Astrocyte (in vitro differentiated cells and primary cell): ENCODE measurements around a stretch of chr15.

DNA sequence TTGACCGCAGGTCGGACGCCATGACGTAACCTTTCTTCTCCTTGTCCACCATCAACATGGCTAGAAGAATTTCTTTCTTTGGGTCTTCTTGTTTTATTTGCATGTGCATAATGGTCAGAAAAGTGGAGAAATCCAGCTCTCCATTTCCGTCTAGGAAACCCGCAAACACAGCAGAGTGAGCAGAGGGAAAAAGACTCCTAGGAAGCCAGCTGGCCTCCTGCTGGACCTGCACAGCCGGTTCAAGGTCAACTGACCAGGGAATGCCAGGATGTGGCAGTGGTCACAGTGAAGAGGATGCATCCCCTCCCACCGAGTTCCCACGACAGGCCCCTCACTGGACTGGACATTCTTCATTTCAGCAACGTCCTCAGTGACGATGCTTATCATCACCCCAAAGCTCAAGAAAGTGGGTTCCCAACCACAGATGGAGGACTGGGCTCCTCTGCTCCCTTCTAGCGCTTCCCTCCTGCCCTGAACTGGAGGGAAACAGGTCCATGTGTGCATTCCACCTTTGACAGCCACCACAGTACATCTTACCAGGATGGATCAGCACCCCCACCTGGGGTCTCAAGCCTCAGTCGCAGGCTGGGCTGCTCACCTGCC lies 7.6 kb downstream of the CALML4 start:
- PRO-cap: no peak
- RRBS, 2 experiments: no CpG with 5 or more reads among the region's 13 CpGs

DNA sequence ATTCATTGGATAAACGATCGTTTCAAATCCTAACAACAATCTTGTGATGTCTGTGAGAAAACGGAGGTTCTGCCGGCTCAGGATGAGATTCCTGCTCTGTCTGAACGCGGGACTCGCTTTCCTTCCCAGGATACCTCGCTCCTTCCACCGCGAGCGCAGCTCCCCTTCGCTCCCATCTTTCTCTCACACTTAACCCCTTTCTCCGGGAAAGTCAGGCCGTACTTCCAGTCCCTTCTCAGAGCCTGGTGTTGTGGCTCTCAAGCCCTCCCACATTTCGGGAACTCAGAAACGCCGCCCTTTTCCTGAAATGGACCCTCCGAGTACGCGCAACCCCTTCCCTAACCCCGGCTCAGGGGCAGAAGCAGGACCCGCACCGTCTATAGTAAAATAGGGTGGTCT lies 431 bp upstream of the FEM1B start:
- PRO-cap: no peak
- RRBS, 2 experiments: 0% methylated on average over 1 of the region's 23 CpGs; no CpG with 5 or more reads in 1 of the 2 experiments

- PRO-cap: bidirectional peak, plus-strand start at chr15:68277829, minus-strand start at chr15:68277617
- RRBS, 2 experiments: 0 to 2% methylated on average over 3 of the region's 11 CpGs
Observed at GRCh38 chr15:68277566-68277725, 99 bp upstream of the FEM1B start.

- PRO-cap: no peak
- RRBS, 2 experiments: no CpG with 5 or more reads among the region's 18 CpGs
Observed at GRCh38 chr15:68289443-68290484, 12.2 kb downstream of the FEM1B start.

- PRO-cap: no peak
- RRBS, 2 experiments: 93% methylated on average over 3 of the region's 17 CpGs; no CpG with 5 or more reads in 1 of the 2 experiments
Observed at GRCh38 chr15:68310366-68311124, 33.0 kb downstream of the FEM1B start.

- PRO-cap: no peak
- RRBS, 2 experiments: 4 to 17% methylated on average over 3 of the region's 20 CpGs
Observed at GRCh38 chr15:68614299-68615581, 35.9 kb downstream of the CORO2B start.

GRCh38 chr15:68651048-68651664 lies 72.4 kb downstream of the CORO2B start:
- PRO-cap: no peak
- RRBS, 2 experiments: no CpG with 5 or more reads among the region's 21 CpGs

GRCh38 chr15:68834023-68834522 lies 13.4 kb upstream of the ANP32A start:
- PRO-cap: no peak
- RRBS, 2 experiments: 93% methylated on average over 3 of the region's 5 CpGs; no CpG with 5 or more reads in 1 of the 2 experiments

- PRO-cap: no peak
- RRBS, 2 experiments: no CpG with 5 or more reads among the region's 5 CpGs
Observed at GRCh38 chr15:69081867-69082548, 67.5 kb downstream of the NOX5 start.

GRCh38 chr15:69093070-69093548 lies 67.3 kb upstream of the GLCE start:
- PRO-cap: no peak
- RRBS, 2 experiments: no CpG with 5 or more reads among the region's 4 CpGs

DNA sequence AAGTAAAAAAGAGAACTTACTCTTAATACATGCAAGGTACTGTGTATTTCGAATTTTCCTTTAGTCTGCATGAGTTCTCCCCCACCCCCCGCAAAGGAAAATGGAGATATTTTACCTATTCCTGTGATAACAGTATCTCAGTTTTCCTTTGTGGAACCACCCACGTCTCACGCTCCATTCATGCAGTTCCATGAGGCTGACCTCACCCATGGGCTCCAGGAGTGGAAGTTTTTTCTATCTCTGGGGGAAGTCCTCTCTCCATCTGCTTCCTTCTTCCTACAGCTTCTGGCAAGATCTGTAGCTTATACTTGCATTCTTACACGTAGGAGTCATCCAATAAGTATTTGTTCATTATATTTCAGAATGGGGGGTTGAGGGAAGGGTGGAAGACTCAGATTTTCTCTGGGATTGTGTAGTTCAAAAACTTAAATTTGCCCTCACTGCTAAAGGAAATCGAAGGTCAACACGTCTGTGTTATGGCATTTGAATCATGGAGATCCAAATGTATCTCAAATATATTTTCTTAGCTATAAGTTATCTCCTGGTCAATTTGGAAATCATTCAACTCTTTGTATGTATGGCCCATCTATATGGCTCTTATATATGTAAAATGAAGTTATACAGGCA lies 5.7 kb upstream of the GLCE start:
- PRO-cap: no peak
- RRBS, 2 experiments: no CpG with 5 or more reads among the region's 7 CpGs

GRCh38 chr15:69181349-69182151 lies 21.1 kb downstream of the GLCE start:
- PRO-cap: no peak
- RRBS, 2 experiments: no CpG with 5 or more reads among the region's 5 CpGs

DNA sequence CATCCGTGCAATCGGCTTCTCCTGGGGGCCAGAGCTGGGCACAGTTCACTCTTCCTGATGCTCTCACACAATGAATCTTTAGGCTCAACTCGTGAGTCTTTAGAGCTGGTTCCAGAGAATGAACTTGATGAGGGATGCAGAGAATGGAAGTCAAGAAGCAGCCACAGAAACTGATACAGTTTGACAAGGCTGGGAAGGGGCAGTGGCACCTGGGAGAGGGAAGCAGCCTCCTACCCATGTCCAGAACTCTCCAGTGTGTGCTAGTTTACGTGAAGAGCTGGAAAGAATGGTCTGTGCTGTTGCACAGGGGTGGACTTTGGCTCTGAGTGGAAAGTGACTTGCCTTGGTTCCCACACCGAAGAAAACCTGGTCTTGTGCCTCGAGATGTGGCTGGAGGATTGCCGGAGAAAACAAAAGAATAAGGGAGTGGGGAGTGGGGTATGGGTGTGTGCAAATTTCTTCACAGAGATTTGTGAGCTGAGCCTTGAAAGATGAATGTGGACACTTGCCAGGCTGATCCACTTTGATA lies 38.0 kb downstream of the RPLP1 start:
- PRO-cap: no peak
- RRBS, 2 experiments: no CpG with 5 or more reads among the region's 7 CpGs

DNA sequence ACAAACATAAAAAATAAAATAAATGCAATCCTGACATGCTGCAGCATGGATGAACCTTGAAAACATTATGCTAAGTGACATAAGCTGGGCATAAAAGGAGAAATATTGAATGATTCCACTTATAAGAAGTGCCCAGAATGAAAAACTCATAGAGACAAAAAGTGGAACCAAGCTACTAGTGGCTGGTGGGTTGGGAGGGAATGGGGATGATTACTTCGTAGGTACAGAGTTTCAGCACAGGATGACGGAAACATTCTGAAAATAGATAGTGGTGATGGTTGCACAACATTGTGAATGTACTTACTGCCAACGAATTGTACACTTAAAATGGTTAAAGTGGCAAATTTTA lies 93.5 kb downstream of the RPLP1 start:
- PRO-cap: no peak
- RRBS, 2 experiments: no CpG with 5 or more reads among the region's 3 CpGs

- PRO-cap: no peak
- RRBS, 2 experiments: 83 to 88% methylated on average over 2 of the region's 10 CpGs
Observed at GRCh38 chr15:69561221-69561555, 108.6 kb downstream of the RPLP1 start.

DNA sequence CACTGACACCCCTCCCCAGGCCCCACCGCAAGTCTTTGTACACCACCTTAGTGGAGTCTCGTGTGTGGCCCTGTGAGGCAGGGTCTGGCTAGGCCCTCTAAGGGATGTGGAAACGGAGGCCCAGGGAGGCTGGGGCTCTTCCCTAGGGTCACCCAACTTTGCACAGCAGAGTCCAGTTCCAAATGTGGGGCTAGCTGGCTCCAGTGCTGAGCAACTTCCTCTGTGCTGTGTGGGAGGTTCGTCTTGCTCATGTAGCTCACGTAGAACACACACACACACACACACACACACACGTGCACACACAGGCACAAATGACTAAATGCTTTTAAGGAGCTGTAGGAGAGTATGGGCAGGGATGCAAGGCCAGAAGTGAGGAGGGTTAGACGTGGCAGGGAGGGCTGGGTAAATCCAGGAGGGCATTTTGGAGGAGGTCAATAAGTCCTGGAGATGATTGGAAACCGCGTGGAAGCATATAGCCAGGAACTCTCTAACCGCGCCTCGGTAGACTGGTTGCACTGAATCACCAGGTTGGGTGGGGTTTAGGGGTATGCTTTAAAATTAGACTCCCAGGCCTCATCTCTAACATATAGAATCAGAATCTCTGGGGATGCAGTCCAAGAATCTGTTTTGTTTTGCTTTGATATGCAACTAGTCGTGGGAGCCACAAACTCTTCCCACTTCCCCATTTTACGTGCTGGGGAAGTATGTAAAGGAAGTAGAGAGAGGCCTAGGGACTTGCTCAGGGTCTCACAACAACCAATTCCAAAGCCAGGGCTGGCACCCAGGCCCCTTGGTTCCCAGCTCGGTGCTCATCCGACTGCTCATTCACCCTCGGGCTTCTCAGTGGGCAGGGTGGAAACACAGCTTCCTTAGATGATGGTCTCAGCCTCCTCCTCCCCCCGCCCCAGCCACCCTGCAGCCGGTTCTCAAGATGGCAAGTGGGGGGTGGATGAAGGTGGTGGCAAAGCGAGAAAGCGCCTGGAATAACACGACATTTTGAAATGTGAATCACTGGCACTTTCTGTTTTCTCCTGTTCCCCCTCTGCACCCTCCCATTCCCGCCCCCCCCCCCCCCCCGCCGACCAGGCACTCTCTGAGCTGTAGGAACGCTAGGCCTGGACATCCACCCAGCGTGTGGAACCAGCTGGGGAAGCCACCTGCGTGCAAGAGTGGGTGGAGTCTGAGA lies 214.2 kb downstream of the RPLP1 start:
- PRO-cap: no peak
- RRBS, 2 experiments: no CpG with 5 or more reads among the region's 28 CpGs

- PRO-cap: no peak
- RRBS, 2 experiments: no CpG with 5 or more reads among the region's 4 CpGs
Observed at GRCh38 chr15:69679527-69679861, 226.9 kb downstream of the RPLP1 start.

GRCh38 chr15:69714069-69714824 lies 261.6 kb downstream of the RPLP1 start:
- PRO-cap: no peak
- RRBS, 2 experiments: no CpG with 5 or more reads among the region's 10 CpGs

DNA sequence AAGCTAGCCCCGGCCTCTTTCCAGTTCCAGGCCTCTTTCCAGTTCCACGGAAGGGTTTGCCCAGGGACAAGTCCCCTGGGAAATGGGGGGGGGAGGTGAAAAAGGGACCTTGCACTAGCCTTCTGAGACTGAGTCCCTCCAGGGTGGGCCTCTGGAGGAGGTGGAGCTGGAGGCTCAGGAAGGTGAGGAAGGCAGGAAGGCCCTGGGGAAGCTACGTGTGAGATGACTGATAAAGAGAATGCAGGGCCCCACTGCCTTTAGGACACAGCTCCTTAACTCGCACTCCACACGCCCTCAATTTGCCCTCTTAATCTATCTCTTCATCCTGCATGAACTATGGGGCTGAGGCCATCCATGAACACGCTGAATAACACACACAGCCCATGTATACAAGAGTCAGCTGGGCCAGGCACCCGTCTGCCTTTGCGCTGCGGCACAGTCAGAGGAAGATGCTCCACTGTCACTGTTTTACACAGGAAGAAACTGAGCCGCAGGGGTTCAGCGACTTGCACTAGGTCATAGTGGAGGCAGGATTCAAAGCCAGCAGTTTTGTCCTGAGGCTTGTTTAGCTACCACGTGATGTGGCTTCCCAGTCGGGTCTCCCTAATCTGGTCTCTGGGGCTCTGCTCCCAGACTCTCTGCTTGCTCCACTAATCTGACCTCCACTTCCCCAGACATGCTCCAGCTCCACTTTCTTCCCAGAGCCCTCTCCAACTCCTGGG lies 44.0 kb downstream of the TLE3 start:
- PRO-cap: no peak
- RRBS, 2 experiments: no CpG with 5 or more reads among the region's 13 CpGs

DNA sequence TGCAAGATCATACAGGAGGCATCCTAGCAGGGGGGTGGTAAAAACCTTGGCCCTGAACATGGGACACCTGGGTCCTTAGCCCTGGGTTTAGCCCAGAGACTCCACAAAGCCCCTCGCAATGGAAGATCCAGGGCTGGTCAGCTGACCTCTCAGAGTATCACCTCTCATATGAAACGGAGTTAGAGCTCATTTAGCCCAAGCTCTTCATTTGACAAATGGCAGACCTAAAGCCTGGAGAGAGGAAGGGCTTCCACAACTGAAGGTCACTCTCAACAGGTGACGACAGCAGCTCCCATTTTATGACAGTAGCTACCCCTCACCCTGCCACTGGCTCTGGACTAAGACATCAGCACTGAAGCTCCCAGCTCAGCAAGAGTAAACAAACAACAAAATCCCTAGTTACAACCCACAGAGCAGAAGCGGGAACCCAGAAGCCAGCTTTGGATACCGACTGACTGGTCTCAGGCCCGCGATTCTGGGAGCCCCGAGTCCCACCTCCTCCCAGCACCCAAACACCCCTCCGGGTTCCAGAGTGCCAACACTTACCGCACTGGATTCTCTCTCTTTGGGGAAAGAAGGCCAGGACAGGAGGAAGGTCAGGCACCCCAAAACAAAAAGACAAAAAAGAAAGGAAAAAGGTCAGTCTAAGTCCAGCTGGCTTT lies 33.7 kb downstream of the TLE3 start:
- PRO-cap: no peak
- RRBS, 2 experiments: no CpG with 5 or more reads among the region's 10 CpGs